Tibial artery (tissue), 1 donor: ENCODE measurements around a stretch of chr9.

- PRO-cap: no peak
These were observed 68.7 kb downstream of the MVB12B start for GRCh38 chr9:126395385-126395663.

DNA sequence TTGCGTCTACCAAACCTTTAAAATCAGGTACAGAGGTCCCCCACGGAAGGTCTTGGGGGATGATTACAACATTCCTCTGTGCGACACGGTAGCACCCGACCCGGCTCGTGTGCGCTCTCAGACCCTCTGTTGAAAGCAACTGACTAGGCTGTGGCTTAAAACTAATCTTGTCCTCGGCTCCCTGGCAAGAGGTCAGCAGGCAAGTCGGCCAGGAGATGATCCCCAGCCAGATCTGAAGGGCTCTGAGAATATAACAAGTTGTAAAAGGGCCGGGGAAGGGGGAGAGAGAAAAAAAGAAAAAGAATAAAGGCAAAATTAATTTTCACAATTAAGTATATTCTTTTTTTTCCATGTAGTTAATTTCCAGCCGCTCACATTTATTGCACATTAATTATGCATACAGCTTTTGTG, 92.6 kb upstream of the LMX1B start:
- PRO-cap: unidirectional peak, minus-strand start at position 131 of the sequence

DNA sequence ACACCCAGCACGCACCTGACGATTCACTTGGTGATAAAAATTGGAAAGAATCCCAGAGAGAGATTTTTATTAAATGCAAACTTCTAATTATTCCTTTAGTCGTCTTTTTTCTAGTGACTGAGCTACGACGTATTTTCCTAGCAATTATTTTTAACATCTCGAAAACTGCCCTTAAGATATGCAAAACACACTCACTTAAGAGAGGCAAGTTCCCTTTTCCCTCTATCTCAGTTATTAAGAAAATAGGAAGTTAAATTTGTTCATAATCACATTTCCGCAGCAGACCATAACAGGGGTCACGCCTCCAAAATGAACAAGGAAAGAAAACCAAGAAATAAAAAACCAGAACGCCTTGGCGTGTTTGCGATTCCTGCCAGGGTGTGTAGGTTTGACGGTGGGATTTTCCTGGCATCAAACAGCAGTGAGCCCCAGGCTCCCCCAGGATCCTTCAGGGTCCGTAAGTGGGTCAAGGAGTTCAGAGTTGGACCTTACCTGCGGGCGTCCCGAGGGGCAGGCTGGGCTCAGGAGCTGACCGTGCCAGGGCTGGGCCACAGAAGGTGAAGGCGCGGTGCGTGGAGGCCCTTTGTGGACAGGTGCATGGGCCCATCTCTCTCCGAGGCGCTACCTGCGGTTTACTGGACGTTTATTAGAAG, 80.1 kb upstream of the LMX1B start:
- PRO-cap: no peak

- PRO-cap: no peak
These were observed 26.6 kb upstream of the LMX1B start for GRCh38 chr9:126587140-126587605.

DNA sequence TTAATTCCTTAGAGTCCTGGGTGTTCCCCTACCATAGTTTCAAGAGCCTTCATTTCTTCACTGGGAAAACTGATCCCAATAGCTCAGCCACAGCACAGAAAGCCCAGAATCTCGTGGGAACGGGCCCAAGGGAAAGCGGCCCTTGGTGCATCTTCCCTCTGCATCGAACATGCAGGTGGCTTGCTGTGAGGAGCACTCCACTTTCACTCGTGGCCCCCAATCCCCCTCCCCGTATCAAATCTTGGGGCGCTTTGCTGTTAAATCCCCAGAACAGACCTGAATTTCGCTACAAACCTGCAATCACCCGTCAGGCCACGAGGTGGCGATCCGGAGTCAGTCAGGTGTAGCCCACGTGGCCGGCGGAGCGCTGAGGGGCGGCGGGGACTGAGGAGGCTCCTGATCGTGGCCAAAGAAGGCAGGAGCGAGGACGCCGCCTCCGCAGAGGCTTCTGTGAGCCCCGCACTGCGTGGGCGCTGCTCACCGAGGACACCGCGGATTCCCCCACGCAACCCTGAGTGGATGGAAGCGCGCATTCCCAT, 91.5 kb downstream of the LMX1B start:
- PRO-cap: no peak

DNA sequence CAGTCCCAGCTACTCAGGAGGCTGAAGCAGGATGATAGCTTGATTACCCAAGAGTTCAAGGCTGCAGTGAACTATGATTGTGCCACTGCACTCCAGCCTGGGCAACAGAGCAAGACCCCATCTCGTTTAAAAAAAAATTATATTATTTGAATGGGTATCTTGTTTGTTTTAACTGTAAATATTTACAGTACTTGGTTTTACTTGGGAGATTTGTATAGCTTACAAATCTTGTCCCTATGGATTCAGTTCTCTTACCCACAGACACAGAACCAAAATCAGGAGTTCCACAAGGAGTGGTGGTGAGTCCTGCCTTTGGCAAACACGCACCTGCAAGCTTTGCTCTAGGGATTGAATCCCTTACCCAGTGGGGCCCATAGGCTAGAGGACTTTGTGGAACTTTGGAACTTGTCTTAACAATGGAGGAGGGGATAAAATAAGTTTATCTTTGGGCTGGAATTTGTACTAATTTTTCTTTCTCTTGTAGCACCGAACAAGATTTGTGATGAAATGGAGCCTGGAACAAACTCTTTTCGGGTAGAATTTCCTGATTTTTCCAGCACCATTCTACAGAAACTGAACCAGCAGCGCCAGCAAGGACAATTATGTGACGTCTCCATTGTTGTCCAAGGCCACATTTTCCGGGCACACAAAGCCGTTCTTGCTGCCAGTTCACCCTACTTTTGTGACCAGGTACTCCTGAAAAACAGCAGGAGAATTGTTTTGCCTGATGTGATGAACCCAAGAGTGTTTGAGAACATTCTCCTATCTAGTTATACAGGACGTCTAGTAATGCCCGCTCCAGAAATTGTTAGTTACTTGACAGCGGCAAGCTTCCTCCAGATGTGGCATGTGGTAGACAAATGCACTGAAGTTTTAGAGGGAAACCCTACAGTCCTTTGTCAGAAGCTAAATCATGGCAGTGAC, 27.4 kb downstream of the ZBTB43 start:
- PRO-cap: no peak

DNA sequence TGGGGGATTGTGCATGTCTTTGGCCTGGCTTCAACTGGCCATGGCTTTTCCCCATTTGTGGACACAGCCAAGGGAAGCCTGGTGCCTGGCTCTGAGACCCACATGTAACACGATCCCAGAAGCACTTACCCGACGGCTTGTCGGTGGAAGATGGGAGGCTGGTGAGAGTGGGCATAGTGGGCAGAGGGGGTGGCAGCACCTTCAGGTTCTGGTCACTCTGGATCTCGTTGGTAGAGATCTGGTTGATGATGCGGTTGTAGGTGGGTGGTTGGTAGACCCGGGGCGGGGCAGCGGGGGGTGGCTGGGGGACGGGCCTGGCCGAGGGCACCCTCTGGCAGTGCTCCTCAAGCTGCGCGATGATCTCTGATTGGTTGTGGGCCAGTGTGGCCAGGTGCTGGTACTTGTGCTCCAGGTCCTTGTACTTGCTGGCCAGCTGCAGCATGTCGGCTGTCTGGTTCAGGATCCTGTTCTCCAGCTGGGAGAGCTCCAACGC, 14.6 kb downstream of the ANGPTL2 start:
- PRO-cap: no peak

DNA sequence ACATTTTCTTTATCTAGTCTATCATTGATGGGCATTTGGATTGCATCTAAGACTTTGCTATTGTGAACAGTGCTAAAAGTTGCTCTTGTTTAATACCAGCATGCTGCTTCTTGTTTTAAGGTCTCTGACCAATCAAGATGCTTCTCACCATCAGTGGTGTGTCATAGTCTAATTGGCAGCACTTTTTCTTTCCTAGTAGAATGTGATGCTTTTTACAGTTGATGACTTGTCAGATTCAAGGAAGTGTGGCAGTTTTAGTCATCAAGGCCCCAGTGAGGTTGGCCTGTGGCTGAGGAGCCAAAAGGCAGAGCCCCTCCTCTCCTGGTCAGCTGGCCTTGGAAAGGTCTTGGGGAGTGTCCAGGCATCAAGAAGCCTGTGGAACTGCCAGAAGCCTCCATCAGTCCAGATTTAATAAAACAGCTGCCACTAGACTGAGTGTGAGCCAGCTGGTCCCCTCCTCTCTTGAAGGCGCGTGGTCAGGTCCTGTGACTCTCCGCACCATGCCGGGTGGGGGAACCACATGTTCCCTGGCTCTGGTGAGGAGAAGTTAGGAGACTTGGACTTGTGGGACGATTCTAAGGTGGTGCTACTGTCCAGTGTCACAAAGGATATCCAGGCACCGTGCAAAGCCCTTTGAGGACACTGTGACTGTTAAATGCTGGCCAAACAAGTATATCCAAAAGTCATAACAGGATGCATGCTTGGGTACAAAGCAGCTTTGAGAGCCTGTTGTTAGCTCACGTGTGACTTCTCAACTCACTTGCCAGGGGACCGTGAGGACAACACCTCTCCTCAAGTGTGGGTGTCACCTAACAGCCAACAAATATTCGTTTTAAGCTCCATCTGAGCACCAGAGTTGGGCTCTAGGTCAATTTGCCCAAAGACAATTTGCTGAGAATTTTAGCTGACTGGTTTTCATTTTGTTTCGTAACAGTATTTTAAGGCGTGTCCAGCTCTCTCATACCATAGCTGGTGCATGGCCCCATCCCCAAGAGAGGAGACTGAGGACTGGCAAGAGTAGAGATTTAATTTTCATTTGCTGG, 6.1 kb upstream of the ANGPTL2 start:
- PRO-cap: no peak

DNA sequence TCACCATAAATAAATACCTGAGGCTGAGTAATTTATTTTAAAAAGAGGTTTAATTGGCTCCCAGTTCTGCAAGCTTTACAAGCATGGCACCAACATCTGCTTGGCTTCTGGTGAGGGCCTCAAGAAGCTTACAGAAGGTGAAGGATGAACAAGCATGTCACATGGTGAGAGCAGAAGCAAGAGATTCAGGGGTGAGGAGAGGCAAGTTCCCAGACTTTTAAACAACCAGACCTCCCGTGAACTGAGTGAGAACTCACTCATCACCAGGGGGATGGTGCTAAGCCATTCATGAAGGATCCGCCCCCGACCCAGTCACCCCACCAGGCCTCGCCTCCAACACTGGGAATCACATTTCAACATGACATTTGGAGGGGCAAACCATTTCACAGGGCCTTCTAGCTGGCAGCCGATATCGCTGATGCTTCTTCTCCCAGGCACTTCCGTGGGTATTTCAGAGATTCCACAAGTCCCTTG, 60.5 kb upstream of the ANGPTL2 start:
- PRO-cap: no peak

- PRO-cap: no peak
These were observed 28.8 kb downstream of the GARNL3 start for GRCh38 chr9:127293303-127293895.

DNA sequence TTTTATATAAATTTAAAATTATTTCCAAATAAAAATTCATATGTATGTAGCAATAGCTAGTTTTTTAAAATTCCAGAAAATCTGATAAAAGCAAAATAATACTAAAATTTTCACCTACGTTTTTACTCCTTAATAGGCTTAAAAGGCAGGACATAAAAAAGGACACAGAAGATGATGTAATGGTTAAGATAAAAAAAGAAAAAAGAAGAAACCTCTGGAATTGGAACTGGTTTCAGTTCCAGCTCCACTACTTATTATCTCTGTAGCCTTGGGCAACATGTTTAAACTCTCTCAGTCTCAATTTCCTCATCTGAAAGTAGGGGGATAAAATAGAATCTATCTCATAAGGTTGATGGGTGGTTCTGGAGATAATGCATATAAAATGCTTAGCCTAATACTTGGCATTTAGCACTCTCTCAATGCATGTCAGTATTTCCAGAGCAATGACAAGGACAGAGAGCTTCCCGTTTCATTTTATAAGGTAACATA, 44.5 kb downstream of the GARNL3 start:
- PRO-cap: no peak

DNA sequence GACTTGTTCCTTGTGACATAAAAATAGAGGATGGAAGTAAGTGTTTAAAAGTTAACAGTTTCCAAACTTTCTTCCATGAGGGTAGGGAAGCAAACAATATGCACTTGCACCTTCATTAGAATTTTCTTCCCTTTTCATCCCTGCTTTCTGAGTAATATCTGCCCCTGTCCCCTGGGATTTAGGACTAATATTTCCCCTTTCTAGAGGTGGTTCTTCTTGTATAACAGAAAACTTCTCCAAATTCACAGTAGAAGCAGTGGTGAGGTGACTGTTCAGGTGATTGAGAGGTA, 60.0 kb upstream of the SLC2A8 start:
- PRO-cap: no peak

- PRO-cap: no peak
These were observed 32.9 kb downstream of the STXBP1 start for GRCh38 chr9:127644870-127645408.

DNA sequence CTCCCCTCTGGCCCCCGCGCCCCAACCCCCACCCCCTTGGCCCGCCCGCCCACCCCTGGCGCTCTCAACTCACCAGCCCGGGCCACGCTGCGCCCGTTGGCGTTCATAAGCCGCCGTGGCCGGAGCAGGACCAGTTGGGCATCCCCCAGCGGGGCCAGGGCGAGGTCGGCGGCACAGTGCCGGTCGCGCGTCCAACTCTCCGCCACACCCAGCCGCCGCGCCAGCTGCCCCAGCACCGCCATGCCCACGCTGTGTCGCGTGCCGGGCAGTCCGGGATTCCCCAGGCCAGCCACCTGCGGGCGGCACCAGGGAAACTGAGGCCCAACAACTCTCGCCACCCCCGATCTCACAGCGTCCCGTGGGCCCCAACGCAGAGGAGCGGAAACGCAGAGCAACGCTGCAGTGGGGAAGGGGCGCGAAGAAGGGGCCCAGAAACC, 543 bp downstream of the PTRH1 start:
- PRO-cap: no peak

DNA sequence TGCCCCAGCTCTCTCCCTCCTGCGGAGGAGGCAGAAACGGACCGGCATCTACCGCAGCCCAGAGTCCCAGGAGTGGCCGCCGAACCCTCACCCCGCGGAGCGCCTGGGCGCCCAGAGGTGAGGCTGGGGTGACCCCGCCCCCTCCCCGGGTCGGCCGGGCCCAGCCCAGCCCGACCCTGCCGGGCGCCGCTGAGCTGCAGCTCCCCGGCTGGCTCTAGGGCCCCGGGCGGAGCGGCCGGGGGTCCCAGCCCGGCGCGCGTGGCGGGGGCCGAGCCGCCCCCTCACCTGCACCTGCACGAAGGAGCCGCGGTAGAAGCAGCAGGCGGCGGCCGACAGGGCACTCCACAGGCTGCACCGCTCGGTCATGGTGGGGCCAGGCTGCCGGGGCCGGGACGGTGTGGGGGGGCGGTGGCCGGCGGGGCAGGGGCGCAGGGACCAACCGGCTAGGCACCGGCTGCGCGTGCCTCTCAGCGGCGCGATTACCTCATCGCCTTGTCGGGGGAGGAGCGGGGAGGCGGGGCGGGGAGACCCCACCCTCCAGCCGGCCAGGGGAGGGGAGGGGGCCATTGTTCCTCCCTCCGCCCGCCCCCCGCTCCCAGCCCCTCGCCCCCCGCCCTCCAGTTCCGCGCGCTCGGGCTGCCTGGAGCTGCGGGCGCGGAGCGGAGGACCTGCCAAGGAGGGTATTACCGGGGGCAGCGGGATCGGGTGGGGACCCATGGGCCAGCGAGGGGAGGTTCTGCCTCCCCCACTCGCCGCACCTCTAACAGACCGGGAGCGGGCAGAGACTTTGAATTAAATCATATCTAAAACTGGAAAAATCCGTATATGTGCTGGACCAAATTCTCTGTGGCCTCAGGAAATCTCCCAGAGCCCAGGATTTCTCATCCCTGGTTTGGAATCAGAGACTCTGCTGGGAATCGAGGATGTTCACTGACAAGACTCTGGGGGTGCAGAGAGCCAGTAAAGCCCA, 20.0 kb upstream of the TOR2A start:
- PRO-cap: no peak

- PRO-cap: no peak
These were observed 2.8 kb upstream of the CDK9 start for GRCh38 chr9:127782895-127783584.

GRCh38 chr9:127796881-127797364, 5.8 kb upstream of the FPGS start:
- PRO-cap: no peak

GRCh38 chr9:127814831-127815907, 12.5 kb downstream of the FPGS start:
- PRO-cap: no peak

- PRO-cap: bidirectional peak, plus-strand start at chr9:127862436, minus-strand start at chr9:127862248
These were observed 7.9 kb upstream of the ENG start for GRCh38 chr9:127861986-127863146.

DNA sequence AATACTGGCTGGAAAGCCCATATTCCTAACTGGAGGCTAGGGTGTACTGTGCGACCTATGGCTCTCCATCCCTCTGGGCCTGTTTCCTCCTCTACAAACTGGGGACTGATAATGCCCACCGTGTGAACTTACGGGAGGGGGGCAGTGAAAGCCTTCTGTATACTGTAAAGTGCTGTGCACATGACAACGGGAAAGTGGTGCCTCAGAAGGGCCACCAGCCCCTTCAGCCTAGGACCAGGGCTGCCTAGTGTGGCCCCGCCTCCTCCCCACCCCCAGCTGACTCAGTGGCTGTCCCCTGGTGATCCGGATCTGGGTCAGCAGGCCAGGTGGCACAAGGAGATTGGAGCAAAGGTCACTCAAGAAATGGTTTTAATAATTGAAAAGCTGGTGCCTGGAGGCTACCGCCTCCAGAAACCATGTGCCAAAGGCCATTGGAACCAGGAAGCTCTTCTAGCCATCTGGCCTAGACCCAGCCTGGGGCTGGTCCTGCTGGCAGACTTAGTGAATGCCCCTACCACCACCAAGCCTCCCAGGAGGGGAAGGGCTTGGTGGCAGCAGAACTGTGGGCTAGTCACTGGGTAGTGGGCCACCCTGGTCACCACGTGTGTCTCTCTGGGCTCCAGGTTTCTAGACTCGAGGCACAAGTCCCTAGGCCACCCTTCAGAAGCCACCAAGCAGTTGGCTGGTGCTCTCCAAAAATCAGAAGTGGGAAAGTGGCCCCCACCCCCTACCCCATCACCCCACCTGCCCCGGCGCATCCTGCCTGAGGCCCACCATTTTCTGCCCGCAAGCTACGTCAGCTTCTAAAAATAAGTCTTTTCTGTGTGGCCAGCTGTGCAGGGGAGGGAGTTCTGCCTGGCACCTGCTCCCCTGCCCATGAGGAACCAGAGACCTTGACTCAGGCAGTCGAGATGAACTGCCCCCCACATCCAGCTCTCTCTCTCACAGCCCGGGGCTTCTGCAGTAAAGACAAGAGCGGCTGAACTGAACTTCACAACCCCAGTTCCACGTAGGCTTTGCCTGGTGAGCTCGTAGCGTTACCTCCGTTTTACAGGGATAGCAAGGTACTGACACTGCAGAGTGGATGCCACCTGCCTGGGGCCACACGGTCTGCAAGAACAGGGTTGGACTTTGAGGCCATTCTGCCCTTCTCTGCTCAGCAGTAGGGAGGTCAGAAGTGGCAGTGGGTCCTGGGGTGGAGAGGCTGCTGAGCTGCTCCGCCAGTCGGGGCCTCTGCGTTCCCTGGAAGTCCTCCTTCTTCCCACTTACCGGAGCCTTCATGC, 1.3 kb downstream of the ST6GALNAC4 start:
- PRO-cap: no peak